Mammary microvascular endothelial cell (primary cell): ENCODE results near the genes UBXN1, NXF1, STX5 and PLAAT3.

GRCh38 chr11:62602194-62602727 lies 596 bp upstream of the MTA2 start:
- RAMPAGE, long total RNA, result no peak

GRCh38 chr11:62624607-62625815 lies 3.2 kb upstream of the B3GAT3 start:
- RAMPAGE, long total RNA, result no peak

DNA sequence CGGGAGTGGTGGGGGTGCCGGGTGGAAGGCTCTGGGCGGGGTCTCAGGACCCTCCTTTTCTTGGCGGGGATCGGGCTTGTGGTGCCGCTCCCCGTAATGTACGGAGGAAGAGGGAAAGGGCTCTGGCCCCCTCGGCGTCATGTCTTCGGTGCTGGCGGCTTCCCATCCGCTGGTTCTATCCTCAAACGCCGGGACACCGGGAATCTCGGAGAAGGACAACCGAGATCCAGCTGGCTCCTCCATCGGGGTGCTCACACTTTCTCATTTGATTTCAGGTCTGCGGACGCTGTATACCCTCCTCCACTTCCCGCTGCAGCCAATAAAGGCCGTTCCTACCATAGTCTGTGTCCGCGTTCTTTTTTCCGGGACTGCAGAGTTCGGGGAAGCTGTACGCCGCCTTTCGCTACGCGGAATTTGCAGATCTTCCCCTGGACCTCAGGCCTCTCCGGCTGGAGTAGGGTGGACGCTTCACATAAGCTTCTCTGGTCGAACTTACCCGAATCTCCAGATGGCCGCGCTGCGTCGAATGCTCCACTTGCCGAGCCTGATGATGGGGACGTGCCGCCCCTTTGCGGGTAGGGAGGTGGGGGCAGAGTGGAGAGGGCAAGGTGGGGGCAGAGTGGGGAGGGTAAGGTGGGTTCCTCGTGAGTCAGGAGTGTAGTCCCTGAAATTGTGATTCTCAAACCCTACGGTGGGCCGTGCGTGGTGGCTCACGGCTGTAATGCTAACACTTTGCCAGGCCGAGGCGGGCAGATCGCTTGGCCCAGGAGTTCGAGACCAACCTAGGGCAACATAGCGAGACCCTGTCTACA lies 466 bp downstream of the CSKMT start:
- RAMPAGE, long total RNA, result start-site peak on the plus strand centred at position 64 of the sequence, 35 bp wide, 23 and 9 reads in 2 replicates

DNA sequence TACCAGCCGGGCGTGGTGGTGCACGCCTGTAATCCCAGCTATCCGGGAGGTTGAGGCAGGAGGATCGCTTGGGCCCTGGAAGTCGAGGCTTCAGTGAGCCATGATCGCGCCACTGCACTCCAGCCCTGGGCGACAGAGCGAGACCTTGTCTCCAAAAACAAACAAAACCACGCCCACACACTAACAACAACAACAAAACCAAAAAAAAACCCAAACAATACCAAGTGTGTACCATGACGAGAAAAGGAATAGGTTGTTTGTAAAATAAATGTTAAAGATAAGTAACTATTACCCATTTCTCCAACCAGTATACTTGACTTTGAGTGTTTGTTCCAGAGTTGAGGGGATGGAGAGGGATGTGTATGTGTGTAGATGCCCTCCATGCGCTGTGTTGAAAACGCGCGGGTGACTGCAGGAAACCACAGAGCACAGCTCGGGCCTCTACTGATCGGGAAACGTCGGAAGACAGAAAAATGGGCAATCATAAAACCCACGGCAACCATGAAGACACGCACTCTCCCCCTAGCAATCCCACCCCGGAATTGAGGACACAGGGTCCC lies 445 bp upstream of the UQCC3 start:
- RAMPAGE, long total RNA, result no peak

- RAMPAGE, long total RNA, result start-site peak on the minus strand at chr11:62679039-62679085, 5,197 and 2,544 reads in 2 replicates
Observed at GRCh38 chr11:62678463-62679722, at the start of gene UBXN1. TSS of gene UBXN1 (minus strand) at chr11:62679073.

DNA sequence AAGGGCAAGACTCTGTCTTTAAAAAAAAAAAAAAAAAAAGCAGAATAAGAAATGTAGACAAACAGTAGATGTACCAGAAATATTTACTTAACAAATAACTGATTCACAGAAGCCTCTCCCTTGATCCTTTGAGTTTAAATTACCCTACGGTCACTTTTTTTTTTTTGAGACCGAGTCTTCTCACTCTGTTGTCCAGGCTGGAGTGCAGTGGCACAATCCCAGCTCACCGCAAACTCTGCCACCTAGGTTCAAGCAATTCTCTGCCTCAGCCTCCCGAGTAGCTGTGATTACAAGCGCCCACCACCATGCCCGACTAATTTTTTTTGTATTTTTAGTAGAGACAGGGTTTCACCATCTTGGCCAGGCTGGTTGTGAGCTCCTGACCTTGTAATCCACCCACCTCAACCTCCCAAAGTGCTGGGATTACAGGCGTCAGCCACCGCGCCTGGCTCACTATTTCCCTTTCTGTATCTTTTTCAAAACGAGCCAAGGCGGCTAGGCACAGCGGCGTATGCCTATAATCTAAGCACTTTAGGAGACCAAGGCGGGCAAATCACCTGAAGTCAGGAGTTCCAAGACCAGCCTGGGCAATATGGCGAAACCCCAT lies 8.5 kb downstream of the HNRNPUL2 start:
- RAMPAGE, long total RNA, result no peak

- RAMPAGE, long total RNA, result no peak
Observed at GRCh38 chr11:62719507-62720312, 7.5 kb downstream of the HNRNPUL2 start.

- RAMPAGE, long total RNA, result no peak
Observed at GRCh38 chr11:62725438-62726226, 1.6 kb downstream of the HNRNPUL2 start.

DNA sequence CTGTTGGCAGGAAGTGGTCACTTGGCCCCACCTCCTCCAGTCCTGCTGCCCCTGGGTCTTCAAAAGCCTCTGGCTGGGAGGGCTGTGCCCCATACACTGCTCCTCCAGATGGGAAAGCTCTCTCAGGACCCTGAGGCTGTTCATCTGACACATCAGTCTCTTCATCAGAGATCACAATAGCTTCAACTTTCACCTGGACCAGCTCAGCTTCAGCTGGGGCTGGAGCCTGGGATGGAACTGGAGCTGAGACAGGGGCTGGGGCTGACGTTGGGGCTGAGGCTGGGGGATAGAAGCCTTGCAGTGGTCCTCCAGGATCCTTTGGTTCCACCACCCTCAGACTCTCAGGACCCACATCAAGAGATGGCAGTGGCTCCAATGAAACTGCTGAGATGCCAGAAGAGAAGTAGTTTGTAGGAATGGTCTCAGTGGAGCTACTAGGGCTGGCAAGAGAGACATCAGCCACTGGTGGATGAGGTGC lies 1.4 kb downstream of the ZBTB3 start:
- RAMPAGE, long total RNA, result no peak

DNA sequence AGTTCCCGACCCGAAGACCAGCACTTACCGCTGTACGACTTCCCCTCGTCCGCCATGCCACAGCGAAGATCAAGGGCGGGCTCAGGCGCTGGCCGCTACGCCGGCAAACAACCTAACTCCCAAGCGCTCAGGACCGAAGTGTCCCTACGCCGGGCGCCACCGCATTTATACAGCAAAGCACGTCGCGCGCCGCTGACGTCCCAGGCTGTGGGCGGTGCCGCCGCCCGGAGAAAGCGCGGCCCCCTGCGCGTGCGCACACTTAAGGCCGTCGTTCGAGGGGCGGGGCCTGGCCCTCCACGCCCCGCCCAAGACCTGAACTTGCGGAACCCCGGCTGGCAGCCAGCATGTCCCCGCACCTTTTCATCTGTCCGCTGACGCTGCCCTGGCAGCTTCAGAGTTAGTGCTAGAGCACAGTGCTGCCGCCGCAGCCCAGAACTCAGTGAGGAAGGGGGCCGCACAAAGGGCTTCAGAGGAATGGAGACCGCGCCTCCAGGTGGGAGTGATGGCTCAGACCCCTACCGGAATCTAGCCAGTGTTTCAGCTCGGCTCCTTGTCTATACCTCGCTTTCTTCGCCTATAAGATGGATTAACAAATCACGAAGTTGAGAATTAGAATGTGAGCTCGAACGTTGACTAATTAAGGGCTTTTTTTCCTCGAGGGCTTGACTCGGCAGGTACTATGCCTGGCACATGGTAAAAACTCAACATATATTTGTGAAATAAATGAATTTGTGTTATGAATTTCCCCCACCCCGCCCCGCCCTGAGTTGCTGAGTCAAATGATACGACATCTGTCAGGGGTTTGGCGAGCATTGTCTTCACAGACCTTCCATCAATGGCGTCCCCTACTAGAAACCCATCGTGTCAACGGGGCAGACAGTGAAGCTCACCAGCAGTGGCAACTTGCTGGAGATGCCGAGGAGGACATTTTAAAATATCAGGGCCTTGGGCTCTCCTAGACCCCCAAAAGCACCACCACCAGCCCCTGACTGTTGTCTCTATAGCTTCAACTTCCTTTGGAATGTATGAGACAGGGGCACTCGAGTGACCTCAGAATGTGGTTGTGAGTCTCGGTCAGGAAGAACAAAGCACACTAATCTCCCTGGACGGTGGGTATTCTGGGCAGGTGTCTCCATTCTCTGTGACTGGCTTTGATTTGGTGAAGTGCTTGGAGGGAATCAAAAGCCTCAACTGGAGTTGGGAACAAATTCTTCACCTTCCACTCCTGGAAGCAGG lies at the start of gene NXF1:
Gene NXF1 (minus strand): TSS at position 140 of the 1,236 bp plus-strand sequence.
- RAMPAGE, long total RNA, result no peak

DNA sequence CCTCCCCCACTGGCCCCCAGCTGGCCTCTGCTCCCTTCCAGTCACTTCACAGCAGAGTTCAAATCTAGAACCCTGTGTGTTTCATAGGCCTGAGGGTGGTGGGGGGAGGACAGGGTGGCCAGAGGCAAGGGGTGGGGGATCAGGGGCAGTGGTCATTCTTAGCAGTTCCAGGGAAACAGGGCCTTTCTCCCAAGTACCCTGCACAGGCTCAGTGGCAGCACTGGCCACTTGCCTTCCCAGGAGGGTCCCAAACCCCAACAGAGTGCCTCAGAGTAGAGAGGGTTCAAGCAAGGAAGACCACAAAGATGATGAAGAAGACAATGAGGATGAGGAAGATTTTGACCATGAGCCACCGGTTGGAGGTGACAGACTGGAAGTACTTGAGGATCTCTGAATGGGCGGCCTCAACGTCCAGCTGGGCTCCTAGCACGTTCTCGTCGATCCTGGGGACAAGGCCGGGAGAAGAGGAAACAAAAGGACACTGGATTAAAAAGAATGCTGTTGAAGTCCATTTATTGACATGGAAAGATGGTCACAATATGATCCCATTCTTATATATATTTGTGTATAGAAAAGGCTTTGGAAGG lies 2.0 kb upstream of the NXF1 start:
- RAMPAGE, long total RNA, result no peak

- RAMPAGE, long total RNA, result no peak
Observed at GRCh38 chr11:62831939-62832604, at the start of gene STX5. TSS of gene STX5 (minus strand) at chr11:62832051.

- RAMPAGE, long total RNA, result no peak
Observed at GRCh38 chr11:62840694-62841173, 1.3 kb upstream of the WDR74 start.

DNA sequence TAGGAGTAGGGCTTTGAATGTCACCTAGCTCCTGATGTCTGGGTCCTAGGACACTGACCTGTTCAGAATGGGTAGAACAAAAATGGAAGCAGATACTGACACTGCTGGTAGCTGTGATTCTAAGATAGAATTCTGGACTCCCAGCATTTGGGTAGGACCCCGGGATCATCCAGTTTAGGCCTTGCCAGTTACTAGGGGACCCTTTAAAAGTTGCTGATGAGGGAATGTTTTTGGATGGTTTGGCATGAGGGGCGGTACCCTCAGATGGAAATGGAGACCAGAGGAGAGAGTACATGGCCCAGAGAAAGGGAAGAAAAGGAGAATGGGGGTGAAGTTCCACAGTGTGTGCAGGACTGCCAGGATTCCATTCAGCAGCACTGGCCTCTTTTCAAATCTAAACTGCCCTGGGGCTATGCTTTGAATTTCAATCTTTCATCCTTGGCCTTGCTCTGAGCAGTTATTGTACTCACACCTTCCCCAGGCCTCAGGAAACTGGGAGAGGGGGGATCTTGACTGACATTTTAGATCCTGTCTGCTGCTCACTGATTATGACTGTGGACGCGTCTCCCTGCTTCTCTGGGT lies 2.9 kb downstream of the SLC3A2 start:
- RAMPAGE, long total RNA, result no peak

DNA sequence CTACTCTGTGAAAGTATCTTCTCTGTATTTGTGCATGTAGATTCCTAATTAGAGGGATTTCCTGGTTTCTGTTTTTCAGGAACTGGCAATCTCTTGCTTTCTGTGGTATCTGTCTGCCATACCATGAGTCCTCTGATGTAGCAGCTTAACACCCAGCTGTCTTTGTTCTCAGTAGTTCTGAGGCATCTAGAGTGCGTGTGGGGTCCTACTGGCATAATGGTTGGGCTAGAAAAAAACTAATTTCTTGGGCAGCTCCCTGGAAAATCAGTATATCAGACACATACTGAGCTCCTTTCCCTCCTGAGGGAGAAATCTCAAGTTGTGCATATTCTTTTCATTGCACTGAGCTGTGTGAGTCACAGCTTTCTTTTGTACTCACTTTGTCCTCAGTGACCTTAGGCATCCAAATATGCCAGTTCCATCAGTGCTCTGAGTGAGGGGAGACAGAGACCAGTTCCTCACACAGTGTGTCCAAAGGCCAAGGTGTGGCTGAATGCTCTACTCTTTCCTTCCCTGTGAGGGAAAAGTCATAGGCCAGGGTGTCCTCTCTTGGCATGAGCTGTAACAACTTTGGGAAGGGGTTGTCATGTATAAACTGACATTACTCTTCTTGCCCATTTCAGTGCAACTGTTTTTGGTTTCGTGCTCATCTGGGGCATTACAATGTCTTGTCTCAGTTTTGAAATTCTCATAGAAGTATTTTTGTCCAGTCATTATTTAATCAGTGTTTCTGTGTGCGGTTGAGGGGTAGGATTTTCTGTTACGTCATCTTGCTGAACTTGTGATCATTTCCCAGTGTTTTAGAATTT lies 35.6 kb upstream of the SLC22A24 start:
- RAMPAGE, long total RNA, result no peak

- RAMPAGE, long total RNA, result no peak
Observed at GRCh38 chr11:63241101-63241564, 2.3 kb downstream of the SLC22A25 start.

- RAMPAGE, long total RNA, result no peak
Observed at GRCh38 chr11:63530674-63531081, 5.9 kb upstream of the PLAAT4 start.

DNA sequence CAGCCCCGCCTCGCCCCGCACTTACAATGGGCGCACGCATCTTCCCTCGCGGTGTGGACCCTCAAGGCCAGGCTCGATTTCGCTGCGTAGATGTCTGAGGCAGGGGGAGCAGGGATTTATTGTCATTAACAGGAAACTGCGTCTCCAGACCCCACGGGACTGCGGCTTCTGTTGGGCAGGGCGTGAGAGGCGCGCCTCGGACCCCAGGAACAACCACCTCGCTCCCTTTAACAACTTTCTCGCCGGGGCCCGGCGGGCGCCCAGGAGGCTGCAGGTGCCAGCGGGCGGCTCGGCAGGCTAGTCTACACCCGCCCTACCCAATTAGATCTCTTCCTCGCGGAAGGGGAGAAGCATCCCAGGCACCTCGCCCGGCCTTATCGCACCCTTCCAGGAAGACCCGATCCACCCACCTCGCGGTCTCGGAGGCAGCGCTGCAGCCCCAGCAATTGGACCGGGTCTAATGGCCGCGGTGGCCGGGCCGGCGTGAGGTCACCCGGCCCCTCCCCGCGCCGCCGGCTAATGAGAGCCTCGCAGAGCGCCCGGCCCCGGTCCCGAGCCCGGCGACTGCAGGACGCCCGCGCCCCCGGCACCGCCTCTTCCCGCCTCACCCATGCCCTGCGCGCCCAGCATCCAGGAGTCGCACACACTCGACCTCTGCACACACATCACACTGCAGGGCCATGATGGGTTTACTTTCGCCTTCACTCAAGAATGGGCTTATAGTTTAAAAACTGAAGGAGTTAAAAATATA lies at the start of gene PLAAT3:
Gene PLAAT3 (minus strand): TSS at position 459 of the 751 bp plus-strand sequence.
- RAMPAGE, long total RNA, result start-site peak on the minus strand centred at position 466 of the sequence, 151 bp wide, 1,000 and 693 reads in 2 replicates

GRCh38 chr11:63626428-63627385 lies 12.5 kb upstream of the PLAAT3 start:
- RAMPAGE, long total RNA, result no peak

GRCh38 chr11:63805924-63806469 lies 7.3 kb upstream of the SPINDOC start:
- RAMPAGE, long total RNA, result no peak